Vein endothelial cell (primary cell): ENCODE measurements around a stretch of chr2.

GRCh38 chr2:46259278-46259900, 37.8 kb upstream of the EPAS1 start:
- CAGE, long polyA plus RNA, result no peak

- CAGE, long polyA plus RNA, result no peak
These were observed 1.3 kb downstream of the EPAS1 start for GRCh38 chr2:46298233-46299258.

DNA sequence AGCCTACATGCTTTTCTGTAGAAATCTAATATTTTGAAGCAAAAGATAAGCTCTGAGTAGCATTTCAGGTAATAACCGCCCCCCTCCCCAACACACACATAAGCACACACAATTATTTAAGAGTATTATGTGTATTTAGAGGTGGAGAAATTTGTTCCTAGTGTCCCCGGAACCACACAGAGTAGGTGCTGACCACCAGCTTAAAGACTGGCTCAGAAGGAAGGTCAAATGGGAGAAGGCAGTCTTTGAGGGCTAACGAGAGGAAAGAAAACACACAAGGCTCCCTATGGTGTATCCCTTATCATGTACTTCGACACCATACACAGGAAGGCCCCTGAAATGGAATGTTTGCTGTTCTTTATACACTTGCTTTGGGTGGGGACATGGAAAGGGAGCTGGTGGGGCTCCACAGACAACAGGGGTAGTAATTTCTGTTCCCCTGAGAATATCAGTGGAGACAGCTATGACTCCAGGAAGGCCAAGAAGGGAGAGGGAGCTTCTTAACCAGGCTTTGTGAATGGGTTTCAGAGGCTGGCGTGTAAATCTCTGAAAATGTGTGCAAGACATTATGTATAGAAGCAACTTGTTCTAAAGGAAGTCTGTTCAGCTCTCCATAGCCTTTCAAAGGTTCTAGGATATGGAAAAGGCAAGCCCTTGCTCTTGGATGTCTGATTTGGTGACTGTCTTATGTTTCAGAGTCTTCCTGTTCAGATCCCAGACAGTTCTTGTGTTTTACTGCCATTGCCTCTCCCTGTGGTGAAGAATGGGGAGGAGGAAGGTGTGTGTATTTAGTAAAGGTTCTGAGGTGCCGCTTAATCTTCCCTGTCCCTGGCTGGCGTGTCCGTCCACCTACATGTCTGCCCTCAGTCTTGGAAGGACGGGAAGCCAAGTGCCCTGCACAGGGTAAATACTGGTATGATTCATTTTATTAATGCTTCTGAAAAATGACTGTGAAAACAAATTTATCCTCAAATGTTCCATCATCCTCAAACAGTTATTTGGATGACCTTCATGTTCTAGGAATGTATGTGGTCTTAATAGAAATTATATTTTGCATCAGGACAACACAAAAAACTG, 6.2 kb downstream of the EPAS1 start:
- CAGE, long polyA plus RNA, result no peak

DNA sequence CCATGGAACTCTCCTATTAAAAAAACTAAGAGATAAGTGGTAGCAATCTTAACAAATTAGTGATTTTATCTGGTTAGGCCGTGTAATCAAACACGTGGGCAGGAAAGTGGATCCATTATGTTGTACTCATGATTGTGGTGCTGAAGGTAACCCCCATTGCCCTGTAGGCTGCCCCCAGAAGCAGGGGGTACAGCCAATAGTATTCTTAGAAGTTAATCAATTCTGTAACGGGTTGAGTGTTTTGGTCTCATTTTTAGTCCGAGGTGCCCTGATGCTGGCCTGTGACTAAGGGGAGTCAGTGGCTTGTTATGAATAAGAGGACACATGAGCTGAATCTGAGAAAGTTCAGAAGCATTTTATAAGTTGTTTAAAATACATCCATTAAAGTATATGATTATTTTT, 8.5 kb downstream of the EPAS1 start:
- CAGE, long polyA plus RNA, result no peak

- CAGE, long polyA plus RNA, result no peak
These were observed 14.0 kb downstream of the EPAS1 start for GRCh38 chr2:46311123-46311673.

- CAGE, long polyA plus RNA, result no peak
These were observed 28.1 kb downstream of the EPAS1 start for GRCh38 chr2:46325148-46325869.

GRCh38 chr2:46352518-46353307, 55.5 kb downstream of the EPAS1 start:
- CAGE, long polyA plus RNA, result no peak

DNA sequence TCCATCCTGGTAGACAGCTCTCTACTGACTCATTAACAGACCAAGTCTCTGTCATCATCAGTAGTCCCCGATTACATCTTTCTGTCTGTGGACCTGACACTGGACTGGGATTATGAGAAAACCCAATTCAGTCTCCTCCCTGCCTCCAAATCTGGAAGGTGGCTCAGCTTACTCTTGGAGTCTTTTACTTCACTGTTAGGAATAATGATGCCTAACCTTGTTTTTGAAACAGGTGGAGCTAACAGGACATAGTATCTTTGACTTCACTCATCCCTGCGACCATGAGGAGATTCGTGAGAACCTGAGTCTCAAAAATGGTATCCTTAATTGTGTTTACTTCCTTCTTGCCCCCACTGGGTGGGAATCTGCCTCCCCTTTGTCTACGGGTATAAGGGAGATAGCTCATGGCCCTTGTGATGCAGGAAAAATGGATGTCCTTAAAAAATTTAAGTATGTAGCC, 59.3 kb downstream of the EPAS1 start:
- CAGE, long polyA plus RNA, result no peak

GRCh38 chr2:46363917-46364209, 66.7 kb downstream of the EPAS1 start:
- CAGE, long polyA plus RNA, result no peak

DNA sequence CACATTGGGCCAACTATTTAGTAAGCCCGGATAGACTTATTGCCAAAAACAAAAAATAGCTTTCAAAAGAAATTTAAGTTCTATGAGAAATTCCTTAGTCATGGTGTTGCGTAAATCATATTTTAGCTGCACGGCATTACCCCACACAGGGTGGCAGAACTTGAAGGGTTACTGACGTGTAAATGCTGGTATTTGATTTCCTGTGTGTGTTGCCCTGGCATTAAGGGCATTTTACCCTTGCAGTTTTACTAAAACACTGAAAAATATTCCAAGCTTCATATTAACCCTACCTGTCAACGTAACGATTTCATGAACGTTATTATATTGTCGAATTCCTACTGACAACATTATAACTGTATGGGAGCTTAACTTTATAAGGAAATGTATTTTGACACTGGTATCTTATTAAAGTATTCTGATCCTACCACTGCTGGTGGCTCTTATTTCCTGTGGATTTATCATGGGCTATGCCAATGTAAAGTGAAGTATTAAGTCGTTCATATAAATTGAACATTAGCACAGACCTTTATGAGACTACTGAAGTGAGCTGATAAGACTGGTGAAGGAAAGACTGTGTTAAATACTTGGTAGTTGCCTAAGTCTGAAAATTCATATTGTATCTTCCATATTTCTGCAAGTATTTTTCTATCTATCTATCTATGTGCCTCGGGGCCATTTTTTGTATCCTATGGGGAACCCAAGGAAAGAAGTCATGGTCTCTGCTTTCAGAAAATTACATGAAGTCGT, 89.2 kb downstream of the EPAS1 start:
- CAGE, long polyA plus RNA, result no peak

- CAGE, long polyA plus RNA, result no peak
These were observed 3.9 kb upstream of the RHOQ start for GRCh38 chr2:46538267-46538921.

GRCh38 chr2:46565396-46566541, 23.4 kb upstream of the ATP6V1E2 start:
- CAGE, long polyA plus RNA, result no peak

DNA sequence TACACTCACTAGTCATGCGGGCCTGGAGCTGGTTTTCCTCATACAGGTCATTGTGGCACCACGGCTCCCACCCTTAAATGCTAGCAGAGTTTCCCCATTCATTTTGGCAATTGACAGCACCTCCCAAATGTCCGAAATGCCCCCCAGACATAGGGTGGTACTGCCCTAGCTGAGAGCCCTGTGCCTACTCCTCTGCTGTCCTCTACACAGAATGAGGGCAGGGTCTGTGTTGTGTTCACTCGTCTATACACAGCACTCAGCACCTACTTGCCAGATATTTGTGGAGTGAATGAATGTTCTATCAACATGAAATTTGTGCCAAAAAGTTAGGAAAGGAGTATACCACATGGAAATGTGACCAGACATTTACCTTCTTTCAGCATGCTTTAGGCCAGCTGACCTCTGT, 26.2 kb upstream of the ATP6V1E2 start:
- CAGE, long polyA plus RNA, result no peak

DNA sequence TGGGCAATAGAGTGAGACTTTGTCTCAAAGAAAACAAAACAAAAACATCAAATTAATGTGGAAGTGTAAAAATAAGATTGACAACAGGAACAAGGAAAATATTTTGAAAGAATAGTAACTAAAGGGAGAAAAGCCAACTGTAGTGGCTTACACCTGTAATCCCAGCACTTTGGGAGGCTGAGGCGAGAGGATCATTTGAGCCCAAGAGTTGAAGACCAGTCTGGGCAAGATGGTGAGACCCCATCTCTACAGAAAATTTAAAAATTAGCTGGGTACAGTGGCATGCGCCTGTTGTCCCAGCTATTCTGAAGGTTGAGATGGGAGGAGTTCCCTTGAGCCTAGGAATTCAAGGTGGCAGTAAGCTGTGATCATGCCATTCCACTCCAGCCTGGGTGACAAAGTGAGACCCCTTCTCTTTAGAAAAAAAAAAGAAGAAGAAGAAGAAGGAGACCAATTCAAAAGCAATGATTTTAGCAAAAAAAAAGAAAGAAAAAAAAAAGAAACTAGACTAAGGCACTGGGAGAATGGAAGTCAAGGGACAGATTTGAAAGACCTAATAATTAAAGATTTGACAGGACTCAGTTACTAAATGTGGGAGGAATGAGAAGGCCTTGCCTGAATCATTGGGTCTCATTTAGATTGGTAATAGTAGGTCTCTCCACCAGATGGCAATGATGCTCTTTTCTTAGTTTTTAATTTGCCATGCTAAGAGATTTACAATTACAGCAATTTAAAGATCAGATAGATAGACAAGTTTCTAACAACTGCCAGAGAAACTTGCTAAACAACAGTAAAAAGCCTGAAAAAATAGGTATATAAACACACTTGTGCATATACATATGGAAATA, 15.1 kb downstream of the CRIPT start:
- CAGE, long polyA plus RNA, result no peak

DNA sequence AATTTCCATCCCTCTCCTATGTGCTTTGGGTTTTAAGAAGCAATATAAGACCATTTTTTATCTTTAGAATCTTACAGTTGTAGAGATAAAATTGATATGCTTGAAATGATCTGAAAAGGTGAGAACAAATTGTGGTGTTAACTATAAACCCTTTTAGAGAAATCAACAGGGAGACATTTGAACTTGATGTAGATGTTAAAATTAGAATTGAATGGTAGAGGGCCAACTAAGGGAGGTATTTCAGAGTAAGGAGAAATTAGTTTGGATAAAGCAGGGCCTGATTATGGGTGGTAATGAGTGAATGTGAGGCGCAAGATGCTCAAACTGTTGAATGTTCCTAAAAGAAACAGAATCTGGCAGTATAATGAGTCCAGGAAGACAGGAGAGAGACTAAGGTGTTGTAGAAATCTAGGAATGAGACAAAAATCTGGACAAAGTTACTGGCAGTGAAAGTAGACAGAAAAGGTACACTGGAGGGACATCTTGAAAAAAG, 38.8 kb downstream of the SOCS5 start:
- CAGE, long polyA plus RNA, result no peak

DNA sequence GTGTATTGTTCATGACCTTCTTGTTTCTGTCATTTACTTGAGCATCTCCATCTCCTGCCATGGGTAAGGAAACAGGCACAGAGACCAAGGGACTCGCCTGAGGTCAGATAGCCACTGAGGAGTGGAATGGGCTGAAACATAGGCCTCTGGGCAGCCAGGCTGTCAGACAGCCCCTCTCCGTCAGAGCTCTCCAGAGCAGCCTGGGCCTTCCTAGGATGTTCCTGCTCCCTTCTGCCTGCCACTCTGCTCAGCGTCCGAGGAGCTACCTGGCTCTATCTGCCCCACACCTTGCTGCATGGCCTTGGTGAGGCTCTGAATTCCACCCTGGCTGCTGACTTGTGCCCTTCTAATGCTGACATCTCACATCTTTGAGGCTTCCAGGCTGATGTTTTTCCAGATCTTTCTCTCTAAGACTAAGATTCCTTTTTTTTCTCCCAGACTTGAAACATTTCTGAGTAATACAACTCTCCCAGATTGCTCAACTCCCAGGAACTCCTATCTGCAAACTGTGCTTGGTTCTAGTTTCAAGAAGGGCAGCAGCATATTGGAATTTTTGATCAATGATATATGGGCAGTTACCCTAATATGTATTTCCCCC, 67.7 kb downstream of the MCFD2 start:
- CAGE, long polyA plus RNA, result no peak

- CAGE, long polyA plus RNA, result no peak
These were observed 1.7 kb downstream of the MCFD2 start for GRCh38 chr2:46913844-46914406.

GRCh38 chr2:47007881-47008101, 66.8 kb downstream of the TTC7A start:
- CAGE, long polyA plus RNA, result no peak

DNA sequence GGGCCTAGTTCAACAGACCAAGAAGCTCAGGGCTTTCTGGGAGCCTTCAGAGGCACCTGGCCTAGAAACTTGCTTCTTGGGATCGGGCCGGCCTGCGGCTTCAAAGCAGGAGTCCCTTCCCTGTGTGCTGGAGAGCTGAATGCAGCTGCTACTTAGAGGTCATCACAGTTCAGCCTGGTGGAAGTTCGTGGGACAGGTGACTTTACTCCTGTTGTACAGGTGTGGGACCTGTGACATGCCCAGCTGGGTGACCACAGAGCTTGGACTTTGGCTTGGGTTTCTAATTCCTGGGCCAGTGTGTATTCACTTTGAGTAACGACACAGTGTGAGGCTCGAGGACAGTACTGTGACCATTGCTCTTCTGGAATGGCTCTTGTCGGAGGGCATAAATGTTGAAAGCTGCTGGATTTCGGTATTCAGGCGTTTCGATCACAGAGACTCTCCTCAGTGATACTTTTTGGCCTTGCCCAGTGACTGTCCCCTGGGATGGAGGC, 99.6 kb downstream of the TTC7A start:
- CAGE, long polyA plus RNA, result no peak

DNA sequence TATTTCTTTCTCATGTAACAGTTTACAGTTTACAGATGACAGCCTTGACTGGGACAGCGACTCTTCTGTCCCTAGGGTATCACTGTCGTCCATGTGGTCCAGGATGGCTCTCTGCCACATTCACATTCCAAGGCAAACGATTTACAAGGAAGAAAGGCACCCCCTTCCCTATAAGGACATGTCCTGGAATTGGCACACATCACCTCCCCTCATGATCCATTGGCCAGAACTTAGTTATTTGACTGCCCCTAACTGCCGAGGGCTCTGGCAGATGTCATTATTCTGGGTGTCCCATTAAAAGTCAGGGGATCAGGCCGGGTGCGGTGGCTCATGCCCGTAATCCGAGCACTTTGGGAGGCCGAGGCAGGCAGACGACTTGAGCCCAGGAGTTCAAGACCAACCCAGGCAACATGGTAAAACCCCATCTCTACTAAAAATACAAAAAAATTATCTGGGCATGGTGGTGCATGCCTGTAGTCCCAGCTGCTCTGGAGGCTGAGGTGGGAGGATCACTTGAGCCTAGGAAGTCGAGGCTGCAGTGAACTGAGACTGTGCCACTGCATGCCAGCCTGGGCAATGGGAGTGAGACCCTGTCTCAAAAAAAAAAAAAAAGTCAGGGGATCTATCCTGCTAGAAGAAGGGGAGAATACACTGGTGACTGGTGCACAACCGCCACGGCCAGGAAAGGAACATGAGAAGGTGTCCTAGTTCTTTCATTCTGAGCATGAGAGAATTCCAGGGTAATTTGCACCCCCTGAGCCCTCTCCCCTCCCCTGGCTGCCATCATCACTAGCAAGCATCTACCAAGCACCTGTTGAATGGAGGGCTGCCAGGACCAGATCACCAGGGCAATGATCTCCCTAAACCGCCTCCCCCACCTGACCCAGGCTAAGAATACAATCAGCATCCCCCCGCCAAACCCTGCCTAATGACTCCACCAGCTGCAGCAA, 100.6 kb downstream of the STPG4 start:
- CAGE, long polyA plus RNA, result no peak